Zone of skin (tissue), 1 donor: ENCODE measurements around the genes CUL2, ANKRD30A and ZNF37A.

GRCh38 chr10:34699012-34699648 is 116.0 kb downstream of the PARD3 start:
- RRBS: no CpG with 5 or more reads among the region's 4 CpGs

- RRBS: no CpG with 5 or more reads among the region's 27 CpGs
Measured at GRCh38 chr10:34768233-34769569, 46.4 kb downstream of the PARD3 start.

DNA sequence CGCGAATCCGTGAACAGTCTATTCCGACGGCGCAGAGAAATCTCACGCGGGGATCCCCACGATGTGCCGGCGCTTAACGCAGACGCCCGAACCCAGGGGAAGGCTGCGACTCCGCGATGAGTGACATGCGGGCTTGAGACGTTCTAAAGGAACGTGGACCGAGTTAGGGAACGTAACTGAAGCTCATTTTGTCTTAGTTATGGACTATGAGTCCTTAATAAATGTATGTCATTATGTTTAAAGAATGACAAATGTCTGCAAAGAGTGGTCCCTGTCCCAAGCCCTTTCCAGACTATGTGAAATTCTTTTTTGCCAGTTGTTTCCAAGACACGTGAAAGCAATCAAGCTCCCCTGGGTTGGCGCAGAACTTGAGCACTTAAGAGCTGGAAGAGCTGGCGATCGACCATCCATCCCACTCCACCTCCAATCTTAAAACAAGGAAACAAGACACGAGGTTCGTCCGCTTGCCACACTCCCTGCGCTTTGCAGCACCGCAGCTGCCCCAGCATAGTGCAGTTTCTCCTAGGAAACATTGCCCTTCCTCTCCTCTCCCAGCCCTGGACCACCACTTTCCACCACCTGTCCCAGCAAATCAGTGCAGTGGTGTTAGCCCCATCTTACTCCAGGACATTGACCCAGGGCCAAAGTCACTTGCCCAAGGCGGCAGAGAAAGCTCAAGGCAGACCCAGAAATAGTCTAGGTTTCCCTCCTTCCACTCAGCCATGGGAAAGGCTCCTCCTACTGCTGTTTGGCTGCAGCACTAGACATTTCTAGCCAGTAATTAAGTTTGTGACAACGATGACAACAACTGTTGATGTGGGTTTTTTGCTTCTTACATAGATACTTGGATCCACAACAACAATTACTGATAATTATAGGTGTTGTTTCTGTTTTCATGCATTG is 1.3 kb upstream of the PARD3 start:
- RRBS: no CpG with 5 or more reads among the region's 33 CpGs

DNA sequence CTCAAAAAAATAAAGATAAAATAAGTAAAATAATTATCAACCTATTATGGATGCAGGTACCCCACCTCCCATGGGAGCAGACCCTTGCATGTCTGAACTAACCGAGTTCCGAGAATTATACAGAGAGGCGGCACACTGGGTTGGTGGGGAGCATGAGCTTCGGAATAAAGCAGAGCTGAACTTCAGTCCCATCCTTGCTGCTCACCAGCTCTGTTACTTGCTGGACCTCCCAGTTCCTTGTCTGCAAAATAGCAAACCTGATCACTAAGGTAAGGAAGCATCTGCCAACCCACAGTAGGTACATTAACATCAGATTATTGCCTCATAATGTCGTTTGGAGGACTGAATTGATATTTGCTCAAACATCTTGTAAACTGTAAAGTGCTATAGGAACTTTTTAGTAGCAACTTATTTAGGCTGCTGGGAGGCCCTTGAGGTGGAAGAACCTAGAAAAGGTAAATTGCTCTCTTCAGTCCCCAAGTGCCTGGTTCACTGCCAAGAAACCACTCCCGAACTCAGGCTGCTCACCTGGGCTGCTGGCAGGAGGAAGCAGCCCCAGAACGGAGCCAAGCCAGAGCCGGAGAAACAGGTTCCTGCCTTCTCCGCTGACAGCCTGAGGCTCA is 136.3 kb downstream of the CUL2 start:
- RRBS: no CpG with 5 or more reads among the region's 9 CpGs

DNA sequence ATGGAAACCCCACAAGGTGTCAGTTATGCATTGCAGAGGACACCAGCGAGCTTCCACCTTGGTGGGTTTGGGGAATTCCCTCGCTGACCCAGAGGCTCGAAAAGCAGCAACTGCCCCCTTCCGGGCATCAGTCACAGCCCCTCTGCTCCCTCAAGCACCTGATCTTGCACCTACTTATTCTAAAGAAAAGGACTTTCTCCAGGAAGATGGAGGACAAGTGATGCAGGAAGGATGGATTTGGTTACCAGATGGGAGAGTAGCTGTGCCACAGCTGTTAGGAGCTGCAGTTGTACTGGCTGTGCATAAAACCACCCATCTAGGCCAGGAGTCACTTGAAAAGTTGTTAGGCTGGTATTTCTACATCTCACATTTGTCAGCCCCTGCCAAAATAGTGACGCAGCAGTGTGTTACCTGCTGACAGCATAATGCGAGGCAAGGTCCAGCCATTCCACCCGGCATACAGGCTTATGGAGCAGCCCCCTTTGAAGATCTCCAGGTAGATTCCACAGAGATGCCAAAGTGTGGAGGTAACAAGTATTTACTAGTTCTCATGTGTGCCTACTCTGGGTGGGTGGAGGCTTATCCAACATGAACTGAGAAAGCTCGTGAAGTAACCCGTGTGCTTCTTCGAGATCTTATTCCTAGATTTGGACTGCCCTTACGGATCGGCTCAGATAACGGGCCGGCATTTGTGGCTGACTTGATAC is 116.4 kb downstream of the CUL2 start:
- RRBS: no CpG with 5 or more reads among the region's 14 CpGs

GRCh38 chr10:35090111-35091015 is at the start of gene CUL2:
TSS of gene CUL2 (minus strand) at chr10:35090341.
- RRBS: under 1% methylated on average over 35 of the region's 64 CpGs

DNA sequence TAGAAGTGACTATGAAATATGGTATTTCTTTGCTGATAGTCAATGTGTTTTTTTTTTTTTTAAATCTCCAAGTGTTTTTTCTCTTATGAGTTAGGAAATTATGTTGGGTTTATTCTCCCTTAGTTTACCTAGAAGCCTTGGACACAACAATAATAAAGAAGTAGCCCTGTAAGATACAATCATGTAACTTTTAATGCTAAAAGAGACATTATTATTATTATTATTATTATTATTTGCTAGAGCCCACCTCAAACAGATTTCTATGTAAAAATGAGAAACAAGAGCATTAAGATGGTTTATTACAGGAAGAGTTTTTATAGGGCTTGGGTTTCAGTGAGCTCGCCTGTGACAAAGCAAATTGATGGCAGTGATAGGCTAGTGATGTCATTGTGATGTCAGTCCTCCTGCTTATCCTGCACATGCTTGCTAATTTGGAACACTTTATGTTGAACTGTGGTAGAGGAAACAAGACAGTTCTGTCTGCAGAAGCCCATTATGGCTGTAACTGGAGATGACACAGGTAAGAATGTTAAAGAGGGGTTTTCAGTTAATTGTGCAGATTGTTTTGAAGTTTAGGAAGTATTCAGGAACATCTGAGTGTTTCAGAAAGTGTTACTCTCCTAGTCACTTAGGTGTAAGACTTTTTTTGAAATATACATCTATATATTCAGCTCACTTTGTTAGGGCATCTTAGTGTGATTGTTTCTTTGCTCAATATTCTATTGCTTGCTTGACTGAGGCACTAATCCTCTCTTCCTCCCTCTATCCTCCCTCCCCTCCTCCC is 68.2 kb downstream of the CREM start:
- RRBS: no CpG with 5 or more reads among the region's 1 CpG

DNA sequence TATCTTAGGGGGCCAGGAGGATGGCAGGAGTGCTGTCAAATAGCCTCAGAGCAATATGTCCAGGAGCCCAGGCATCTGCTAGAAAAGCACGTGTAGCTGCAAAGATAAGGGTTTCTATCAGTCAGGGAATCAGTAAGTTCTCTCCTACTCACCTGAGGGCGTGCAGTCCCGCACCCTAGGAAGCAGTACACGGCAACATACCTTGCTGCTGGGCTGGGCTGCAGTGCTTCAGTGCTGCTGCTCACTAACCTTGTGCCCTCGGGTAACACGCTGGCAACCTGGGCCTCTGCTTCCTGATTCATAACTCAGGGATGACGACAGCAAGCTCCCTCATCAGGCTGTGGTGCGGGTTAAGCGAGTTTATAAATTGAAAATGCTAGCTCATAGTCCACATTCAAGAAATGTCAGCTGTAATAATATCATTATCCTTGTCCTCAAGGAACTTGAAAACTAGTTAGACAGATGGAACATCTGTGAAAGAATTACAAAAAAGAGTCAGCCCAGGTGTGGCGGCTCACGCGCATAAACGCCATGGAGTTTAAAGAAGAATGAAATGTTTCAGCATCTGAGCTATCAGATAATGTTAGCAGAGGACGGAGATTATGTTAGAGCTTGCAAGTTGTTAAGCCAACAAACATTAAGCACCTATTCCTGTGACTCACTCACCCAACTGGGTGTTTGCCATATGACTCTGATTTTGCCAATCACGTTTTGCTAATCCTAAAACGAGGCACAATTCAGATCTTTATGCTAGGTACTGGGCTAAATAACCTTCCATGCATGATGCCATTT is 29.3 kb upstream of the CCNY start:
- RRBS: no CpG with 5 or more reads among the region's 16 CpGs

- RRBS: 3% methylated on average over 2 of the region's 15 CpGs
Measured at GRCh38 chr10:35643647-35644371, 1.7 kb upstream of the FZD8 start.

GRCh38 chr10:36450236-36450897 is 675.0 kb upstream of the ANKRD30A start:
- RRBS: no CpG with 5 or more reads among the region's 11 CpGs

- RRBS: 90% methylated on average over 6 of the region's 55 CpGs
Measured at GRCh38 chr10:37125225-37126041, at the start of gene ANKRD30A. TSS of gene ANKRD30A (plus strand) at chr10:37125598.

- RRBS: no CpG with 5 or more reads among the region's 3 CpGs
Measured at GRCh38 chr10:37748810-37749350, 108.5 kb downstream of the ZNF248 start.

- RRBS: no CpG with 5 or more reads among the region's 71 CpGs
Measured at GRCh38 chr10:38094121-38095203, at the start of gene ZNF37A. TSS of gene ZNF37A (plus strand) at chr10:38094337.

DNA sequence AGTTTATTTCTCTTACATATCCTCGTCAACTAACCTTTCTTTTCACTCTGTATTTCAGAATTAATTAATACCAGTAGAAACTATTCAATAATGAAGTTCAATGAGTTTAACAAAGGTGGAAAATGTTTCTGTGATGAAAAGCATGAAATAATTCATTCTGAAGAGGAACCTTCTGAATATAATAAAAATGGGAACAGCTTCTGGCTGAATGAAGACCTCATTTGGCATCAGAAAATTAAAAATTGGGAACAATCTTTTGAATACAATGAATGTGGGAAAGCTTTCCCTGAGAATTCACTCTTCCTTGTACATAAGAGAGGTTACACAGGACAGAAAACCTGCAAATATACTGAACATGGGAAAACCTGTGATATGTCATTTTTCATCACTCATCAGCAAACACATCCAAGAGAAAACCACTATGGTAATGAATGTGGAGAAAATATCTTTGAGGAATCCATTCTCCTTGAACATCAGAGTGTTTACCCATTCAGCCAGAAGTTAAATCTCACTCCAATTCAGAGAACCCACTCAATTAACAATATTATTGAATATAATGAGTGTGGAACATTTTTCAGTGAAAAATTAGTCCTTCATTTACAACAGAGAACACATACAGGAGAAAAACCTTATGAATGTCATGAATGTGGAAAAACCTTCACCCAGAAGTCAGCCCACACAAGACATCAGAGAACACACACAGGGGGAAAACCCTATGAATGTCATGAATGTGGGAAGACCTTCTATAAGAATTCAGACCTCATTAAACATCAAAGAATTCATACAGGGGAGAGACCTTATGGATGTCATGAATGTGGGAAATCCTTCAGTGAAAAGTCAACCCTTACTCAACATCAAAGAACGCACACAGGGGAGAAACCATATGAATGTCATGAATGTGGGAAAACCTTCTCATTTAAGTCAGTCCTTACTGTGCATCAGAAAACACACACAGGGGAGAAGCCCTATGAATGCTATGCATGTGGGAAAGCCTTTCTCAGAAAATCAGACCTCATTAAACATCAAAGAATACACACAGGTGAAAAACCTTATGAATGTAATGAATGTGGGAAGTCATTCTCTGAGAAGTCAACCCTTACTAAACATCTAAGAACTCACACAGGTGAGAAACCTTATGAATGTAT is 23.6 kb downstream of the ZNF37A start:
- RRBS: no CpG with 5 or more reads among the region's 2 CpGs

DNA sequence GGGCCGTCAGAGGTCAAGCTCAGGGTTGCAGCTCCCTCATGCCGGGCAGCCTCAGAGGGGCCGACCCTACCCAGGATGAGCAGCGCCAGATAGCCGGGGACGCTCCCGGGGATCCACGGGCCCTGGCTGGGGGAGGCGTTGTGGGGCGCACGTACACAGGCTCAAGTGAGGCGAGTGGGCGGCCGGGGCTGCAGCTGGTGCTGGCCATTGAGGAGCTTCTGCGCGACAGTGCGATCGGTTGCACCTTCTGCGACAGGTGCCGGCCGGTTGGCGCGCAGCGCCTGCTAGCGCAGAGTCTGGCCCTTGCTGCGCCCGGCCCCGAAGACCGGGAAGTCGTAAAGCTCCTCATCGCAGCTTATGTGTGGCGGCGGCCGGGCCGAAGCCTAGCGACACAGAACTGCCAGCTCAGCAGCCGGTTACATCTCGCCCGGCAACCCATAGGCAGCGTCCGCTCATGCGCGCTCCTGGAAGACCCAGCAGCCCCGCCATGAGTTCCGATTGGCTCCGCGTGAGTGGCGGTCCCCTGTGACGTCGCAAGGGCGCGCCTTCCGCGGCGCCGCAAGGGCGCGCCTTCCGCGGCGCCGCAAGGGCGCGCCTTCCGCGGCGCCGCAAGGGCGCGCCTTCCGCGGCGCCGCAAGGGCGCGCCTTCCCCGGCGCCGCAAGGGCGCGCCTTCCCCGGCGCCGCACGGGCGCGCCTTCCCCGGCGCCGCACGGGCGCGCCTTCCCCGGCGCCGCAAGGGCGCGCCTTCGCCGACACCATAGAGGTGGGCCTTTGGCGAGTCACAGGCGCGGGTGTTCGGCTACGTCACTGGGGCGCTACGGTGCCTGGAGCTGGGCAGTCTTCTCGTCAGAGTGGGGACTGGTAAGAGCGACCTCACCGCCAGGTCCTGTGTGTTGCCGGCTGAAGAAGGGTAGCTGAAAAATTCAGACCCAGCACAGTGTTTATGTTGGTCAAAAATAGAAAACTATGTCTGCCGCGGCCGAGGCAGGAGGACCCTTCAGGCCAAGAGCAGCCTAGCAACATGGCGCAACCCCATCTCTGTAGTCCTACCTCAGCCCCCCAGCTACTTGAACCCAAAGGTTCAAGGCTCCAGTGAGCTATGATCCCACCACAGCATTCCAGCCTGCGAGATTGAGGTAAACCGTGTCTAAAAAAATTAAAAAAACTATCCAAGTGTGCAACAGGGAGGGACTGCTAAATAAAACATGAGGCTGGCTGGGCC is 308.7 kb downstream of the ZNF37A start:
- RRBS: 2% methylated on average over 5 of the region's 117 CpGs

DNA sequence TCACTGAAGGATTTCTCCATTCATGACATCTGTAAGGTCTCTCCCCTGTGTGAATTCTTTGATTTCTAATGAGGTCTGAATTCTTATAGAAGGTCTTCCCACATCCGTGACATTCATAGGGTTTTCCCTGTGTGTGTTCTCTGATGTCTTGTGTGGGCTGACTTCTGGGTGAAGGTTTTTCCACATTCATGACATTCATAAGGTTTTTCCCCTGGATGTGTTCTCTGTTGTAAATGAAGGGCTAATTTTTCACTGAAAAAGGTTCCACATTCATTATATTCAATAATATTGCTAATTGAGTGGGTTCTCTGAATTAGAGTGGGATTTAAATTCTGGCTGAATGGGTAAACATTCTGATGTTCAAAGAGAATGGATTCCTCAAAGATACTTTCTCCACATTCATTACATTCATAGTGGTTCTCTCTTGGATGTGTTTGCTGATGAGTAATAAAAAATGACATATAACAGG is 118.0 kb downstream of the ZNF33B start:
- RRBS: no CpG with 5 or more reads among the region's 1 CpG

DNA sequence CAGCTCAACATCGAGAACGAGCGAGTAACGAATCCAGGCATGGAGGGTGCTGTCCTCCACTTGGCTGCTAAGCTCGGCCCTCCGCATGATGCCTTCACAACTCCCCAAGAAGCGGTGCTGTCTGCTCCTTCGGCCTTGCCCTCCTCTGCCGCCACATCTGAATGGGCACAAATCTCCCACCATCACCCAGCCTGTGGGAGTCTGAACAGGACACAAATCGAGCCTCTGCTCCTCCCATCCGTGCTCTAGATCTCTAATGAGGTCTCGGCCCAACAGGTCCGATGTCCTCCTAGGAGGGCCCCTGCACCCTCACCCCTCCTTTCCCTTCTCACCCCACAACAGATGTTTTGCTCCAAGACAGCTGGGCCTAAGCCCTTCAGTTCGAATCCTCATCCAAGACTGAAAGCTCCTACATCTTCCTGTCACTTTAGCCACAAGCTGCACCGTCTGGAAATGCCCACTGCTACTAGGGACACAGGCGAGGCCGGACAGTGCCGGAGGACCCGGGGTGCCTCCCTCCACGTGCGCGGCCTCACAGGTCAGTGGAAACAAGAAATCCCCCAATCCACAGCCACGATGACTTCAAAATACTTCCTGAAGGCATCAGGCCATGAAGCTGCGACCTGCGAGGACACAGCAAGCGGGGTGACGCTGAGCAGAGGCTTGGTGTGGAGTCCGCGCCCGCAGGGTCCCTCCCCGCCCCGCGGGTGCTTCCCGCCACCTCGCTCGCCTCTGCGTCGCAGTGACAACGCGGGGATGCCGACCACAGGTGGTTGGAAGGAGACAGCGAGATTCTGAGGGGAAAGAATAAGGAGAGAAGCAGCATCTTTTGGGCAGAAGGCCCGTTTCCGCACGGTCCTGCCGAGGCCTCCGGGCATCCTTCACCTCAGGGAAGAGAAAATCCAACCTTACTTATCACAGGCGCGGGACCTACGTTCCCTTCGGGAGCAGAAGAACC is 86.4 kb downstream of the ZNF33B start:
- RRBS: no CpG with 5 or more reads among the region's 51 CpGs

GRCh38 chr10:42690374-42691066 is 52.1 kb upstream of the ZNF33B start:
- RRBS: no CpG with 5 or more reads among the region's 18 CpGs

GRCh38 chr10:42691505-42692043 is 53.2 kb upstream of the ZNF33B start:
- RRBS: no CpG with 5 or more reads among the region's 15 CpGs

DNA sequence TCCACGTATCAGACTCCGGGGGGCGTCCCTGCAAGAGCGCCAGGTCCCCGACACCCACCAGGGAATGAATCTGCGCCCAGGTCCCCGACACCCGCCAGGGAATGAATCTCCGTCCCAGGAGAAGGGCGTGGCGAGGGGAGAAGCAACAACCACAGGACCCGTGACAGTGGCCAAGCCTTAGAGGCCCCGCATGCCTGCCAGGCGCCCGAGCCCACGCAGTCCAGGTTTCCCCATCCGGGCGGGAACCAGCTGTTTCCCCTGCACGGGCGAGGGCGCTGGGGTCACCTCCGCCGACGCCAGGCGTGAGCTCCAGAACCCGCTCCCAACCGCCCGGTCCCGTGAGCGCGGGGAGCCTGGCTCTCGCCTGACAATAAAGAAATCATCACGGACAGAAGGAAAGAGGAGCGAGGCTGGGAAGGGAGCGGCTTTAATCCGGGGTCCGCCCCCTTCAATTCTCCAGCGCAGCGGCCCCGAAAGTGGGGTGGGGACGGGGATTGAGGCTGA is 29.0 kb upstream of the BMS1 start:
- RRBS: under 1% methylated on average over 13 of the region's 41 CpGs